Mesenchymal stem cell of the bone marrow (primary cell): ENCODE data around the gene GSX1.

GRCh38 chr13:27432412-27433107 lies 8.1 kb downstream of the GTF3A start:
- CAGE, long polyA plus RNA, result no peak

- CAGE, long polyA plus RNA, result no peak
Observed at GRCh38 chr13:27441834-27443257, 8.0 kb downstream of the MTIF3 start.

DNA sequence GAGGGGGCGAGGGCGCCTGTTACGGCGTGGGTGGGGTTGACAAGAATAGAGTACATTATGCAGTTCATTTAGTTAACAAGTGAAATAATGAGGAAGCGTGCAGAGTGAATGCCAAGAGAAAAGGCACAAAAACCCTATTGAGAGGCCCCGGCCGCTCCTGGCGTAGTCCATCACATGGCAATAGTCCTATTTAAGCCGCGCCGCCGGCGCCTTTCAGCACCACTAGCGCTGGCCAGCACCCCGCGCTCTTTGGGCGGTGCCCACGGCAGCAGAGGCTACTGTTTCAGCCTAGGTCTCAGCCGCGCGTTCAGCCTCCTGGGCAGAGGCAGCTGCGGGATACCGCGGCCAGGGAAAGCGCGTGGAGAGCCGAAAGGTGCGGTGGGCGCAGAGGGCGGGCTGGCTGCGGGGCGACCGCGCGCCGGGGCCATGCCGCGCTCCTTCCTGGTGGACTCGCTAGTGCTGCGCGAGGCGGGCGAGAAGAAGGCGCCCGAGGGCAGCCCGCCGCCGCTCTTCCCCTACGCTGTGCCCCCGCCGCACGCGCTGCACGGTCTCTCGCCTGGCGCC lies at the start of gene GSX1:
TSS of gene GSX1 (plus strand) at position 219 of the 564 bp plus-strand sequence.
- CAGE, long polyA plus RNA, result no peak

GRCh38 chr13:27829780-27830331 lies 37.6 kb downstream of the GSX1 start:
- CAGE, long polyA plus RNA, result no peak

- CAGE, long polyA plus RNA, result no peak
Observed at GRCh38 chr13:27868784-27869137, 51.0 kb upstream of the PDX1 start.

DNA sequence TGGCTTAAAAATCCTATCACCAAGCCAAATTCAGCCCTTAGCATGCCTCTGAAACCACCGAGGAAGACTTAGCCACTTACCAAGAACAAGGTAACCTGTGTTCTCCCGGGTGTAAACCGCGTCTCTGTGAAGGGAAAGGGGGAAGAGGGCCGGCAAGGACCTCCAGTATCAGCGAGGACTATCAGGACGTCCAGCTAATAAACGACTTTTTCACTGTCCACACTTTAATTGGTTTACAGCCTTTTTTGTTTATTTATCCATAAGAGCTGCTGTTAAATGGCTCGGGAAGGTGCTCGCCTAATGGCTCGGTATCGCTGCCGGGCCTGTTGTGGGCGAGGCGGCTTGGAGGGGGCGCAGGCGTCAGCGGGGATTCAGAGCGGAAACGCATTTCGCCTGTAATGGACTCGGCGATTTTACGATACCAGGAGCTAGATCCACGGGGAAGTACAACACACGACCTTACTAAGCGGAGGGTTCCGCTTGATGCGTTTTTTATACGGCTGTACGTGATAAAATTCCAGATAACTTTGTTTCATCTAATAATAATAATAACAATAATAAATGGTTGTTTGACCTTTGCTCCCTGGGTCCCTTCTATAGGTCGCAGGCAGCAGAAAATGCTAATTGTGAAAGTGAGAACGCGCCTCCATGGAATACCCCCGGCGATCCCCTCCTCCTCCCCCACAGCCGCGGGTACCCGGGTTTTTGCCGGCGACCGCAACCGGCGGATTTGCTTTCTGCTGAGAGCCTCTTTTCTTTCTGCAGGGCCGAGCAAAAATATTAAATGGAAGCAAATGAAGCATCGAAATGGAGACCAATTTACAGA lies 2.5 kb upstream of the PDX1 start:
- CAGE, long polyA plus RNA, result no peak

DNA sequence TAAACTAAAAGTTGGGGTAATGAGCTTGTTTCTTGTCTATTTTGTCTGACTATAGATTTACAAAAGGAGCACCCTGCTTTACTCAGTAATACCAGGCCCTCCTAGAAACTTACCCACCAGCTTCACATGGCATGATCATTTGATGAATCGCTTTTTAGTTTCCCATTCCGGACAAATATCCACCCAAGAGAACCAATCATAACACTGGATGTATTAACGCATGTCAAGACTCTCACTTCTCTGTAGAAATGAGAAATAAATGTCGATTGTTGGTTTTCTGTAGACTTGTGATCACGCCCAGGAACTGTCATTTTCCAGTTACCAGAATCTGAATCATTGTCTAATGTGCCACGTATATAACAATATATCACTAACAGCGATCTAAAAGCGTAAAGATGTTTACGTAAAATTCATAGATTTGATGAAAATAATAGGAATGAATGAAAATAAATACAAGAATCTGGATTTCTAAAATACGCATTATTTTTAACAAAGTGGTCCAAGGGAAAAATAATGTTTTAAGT lies 14.1 kb downstream of the CDX2 start:
- CAGE, long polyA plus RNA, result no peak

- CAGE, long polyA plus RNA, result no peak
Observed at GRCh38 chr13:27960164-27960719, 8.9 kb downstream of the CDX2 start.

- CAGE, long polyA plus RNA, result no peak
Observed at GRCh38 chr13:27960720-27961688, 8.1 kb downstream of the CDX2 start.

DNA sequence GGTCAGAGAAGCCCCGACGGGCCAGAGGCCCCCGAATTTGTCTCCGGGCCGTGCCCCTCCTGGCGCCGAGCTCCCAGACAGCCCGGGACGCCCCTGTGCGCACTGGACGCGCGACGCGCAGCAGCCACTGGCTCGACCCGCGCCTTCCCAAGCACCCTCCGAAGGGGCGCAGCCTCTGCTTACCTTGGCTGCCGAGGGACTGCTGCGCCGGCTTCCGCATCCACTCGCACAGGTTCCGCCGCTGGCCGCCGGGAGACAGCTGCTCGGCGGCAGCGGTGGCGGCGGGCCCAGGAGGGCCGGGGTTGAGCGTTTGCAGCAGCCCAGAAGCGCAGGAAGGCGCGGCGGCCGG lies 858 bp downstream of the CDX2 start:
- CAGE, long polyA plus RNA, result no peak

- CAGE, long polyA plus RNA, result no peak
Observed at GRCh38 chr13:28099827-28100154, 585 bp downstream of the FLT3 start.

DNA sequence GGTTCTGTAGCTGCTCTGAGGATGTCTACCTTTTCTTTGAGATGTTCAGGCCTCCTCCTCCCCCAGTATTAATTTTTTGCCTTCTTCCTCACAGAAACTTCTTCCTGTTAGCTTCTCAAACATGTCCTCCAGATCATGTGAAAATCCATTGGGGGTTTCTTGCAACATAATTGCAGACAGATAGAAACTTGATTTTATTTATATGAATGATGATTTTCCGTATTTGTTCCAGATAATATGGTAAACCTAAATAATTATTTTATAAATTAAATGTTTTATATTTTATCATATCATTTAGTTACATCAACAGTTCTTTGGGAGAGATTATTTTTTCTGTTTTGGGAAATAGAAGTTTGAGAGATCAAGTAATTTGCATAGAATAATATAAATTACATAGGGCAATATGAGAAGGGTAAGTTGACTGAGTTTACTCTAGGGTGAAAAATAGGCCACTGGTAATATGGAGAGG lies 45.7 kb downstream of the PAN3 start:
- CAGE, long polyA plus RNA, result no peak

DNA sequence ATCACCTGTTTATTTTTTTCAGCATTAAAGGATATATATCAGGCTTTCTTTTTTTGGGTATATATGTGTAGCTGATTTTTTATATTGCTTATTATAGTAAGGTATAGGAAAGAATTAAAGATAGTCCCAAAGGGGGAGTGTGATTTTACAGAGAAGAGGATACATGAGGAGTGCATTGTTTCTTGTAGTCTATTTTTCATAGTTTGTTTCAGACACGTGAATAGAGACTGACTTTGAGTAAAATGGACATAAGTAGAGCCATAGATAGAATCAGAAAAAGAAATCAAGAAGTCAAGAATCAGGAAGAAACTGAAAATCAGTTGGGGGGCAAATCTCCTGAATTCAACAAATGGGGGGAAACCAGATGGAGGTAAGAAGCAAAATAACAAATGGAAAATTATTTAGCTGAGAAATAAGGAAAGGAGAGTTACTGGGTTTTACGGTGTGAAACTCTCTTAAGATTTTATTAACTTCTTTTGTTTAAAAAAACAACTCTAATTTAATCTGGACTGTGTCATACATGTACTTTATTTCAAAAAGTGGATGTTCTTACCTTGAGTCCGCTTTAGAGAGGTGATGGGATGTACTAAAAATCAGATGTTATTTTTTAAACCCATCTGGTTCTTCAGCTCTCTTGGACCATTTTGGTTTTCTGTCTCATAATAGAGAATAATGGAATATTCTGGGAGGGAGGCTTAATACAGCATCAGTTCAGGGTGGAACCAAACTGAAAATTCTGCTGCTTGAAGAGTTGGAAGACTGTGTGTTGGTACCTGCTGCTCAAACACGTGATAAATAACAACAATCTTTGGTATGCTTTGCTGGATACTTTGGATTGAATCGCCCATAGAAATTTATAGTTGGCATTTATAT lies 136.6 kb downstream of the PAN3 start:
- CAGE, long polyA plus RNA, result no peak

DNA sequence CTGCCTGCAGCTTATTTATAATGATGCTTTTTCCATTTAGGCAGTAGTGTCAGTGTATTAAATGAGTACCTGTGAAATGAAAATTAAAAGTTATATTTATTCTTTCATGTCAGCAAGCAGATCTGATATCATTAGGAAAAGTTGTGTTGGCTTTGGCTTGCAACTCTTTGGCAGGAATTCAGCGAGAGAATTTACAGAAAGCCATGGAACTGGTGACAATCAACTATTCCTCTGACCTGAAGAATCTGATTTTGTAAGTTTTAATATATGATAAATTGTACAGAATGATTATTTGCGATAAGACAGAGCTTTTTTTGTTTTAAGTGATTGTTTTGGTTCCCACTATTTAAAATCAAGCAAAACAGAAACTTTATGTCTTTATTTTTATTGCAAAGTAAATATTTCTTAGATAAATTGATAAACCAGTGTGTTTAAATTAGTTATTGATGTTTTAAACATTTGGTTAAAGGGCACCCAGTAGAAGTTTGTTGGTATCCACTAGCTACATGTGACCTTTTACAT lies 138.8 kb downstream of the PAN3 start:
- CAGE, long polyA plus RNA, result no peak

DNA sequence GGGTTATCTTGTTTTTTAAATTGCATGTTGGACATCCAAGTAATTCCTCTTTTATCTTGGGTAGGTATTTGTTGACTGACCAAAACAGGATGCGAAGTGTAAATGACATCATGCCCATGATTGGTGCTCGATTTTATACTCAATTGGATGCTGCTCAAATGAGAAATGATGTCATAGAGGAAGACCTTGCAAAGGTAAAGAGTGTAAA lies 141.9 kb downstream of the PAN3 start:
- CAGE, long polyA plus RNA, result no peak

GRCh38 chr13:28302522-28303260 lies 164.3 kb downstream of the PAN3 start:
- CAGE, long polyA plus RNA, result no peak

GRCh38 chr13:28329651-28330229 lies 165.2 kb downstream of the FLT1 start:
- CAGE, long polyA plus RNA, result no peak

- CAGE, long polyA plus RNA, result no peak
Observed at GRCh38 chr13:28392322-28392921, 102.5 kb downstream of the FLT1 start.

DNA sequence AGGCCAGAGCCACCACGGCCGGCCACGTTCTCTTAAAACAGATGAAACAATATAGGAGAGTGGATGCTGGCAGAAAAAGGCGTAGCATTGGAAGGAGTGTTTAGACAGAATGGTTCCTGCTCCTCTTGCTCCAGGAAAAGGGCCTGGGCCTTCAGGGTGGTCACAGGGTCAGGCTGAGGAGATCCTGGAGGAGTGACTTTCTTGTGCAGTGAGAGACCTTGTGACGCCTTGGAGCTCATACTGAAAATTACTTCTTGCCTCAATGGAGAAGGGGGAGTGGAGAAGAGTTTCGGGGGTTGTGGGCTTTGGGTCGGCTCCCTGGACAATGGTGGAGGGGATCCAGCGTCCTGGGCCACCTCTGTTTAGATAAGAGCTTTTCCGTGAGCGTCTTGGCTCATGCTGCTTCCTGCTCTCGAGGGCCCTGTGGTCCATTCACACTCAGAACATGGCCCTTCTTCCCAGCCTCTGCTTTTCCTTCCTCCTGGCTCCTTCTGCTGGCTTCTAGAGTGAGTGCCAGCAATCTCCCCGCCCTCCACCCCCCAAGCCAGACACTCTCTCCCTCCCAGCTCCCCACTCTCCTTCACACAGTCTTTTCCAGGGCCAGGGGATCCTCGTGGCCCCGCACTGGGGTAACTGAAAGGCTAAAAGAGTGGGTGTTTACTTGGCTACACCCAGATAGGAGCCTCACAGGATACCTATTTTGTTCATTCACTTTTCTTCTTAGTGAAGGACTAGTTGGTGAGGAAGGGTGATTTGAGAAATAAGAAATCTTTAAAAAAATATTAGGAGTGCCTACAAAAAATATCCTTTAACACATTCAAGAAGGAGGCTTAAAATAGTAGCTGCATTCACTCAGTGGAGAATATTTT lies 81.9 kb downstream of the FLT1 start:
- CAGE, long polyA plus RNA, result no peak

DNA sequence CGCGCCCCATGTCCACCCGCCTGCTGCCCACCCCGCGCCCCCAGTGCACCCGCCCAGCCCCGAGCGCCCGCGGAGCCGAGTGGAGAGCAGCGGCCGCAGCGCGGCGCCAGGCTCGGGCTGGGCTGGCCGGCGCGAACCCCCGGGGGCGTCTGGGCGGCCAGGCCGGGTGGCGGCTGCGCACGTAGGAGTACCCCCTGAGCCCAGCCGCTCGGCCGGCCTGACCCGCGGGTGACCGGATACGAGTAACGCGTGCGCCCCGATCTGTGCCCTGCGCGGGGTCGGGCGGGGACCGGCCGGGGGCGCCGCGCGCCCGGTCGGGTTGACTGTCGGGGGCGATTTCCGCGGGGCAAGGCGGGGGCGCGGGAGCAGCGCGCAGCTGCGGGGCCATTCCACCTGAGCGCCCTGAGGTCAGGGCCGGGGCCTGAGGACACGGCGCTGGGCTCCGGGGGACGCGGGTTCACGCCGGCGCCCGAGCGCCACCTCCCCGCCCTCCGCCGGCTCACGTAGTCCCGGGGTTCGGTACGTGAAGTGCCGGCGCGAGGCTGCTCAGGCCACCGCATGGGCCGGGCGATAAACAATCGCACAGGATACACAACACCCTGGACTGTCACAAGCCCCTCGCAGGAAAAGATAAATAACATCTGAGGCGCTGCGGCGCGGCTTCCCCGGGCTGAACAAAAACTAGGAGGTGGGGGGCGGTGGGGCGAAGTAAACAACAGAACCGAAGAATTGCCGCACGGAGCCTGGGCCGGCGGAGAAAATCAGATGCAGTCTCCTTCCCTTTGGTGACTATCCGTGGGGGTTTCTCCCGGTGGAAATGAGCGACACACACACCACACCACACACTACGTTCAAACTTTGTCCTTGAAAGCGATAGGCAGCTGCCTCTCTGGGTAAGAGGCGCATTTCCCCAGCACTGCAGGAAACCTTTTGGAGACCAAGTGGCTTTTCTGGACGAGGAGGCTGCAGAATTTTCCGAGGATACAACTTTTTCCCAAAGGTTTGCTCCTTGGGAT lies 37.7 kb upstream of the FLT1 start:
- CAGE, long polyA plus RNA, result no peak